PC-3 (cell line): ENCODE measurements around a stretch of chr9.

GRCh38 chr9:129271142-129271445 is 93.0 kb upstream of the IER5L start:
- RAMPAGE, long total RNA = no peak

GRCh38 chr9:129339157-129339672 is 161.2 kb upstream of the IER5L start:
- RAMPAGE, long total RNA = no peak

DNA sequence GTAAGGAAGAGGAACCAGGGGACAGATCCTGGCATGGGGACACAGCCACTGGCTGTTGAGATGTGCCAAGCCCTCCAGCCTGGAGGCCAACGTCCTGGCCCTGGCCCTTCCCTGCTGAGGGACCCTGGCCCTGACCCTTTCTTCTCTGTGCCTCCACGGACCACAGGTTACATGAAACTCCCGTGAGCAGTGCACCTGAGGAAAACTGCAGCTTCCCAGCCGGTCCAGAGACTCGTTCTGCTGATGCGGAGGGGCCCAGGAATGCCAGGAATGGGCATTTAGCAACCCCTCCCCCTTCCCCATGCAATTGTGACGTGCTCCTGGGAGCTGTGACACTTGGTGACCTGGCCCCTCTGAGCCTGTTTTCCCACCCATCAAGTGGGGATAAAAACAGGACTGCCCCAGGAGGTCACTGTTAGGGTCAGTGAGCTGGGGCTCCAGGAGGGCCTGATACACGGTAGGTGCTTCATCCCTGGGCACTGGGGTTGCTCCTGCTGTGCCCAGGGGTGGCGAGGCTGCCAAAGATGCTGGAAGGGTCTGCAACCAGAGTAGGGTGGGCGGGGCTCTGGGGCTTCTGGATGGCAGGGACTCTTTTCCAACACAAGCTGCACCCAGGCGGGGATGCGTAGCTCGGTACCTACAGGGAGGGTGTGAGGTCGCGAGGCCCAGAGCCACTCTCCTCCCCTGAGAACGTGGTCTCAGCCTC is 151.5 kb downstream of the C9orf50 start:
- RAMPAGE, long total RNA = no peak

DNA sequence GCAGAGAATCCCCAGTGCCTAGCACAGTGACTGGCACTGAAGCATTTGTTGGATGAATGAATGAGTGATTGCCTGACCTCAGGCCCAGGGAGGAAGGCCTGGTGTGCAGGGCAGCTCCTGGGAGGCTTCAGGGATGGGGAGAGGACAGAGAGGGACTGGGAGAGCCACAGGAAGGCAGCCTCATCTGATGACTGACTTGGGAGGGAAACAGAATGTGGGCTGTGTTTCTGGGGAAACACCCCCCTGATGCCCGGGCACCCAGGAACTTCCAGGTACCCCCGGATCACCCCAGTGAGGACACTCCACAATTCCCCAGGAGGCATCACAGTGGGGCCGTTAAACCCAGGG is 133.6 kb downstream of the C9orf50 start:
- RAMPAGE, long total RNA = no peak

DNA sequence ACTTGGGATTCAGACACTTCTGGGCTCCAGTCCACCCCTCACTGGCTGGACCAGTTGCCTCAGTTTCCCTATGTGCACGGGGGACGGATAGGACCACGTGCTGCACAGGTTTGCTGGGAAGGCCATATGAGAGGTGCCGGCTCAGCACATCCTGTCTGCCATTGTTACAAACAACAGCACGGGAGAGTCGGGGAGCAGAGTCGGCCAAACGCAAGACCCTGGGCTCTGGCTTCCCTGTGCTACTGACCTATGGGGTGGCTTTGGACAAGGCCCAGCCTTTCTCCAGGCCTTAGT is 133.3 kb downstream of the C9orf50 start:
- RAMPAGE, long total RNA = no peak

GRCh38 chr9:129494209-129494862 is 126.6 kb downstream of the C9orf50 start:
- RAMPAGE, long total RNA = no peak

DNA sequence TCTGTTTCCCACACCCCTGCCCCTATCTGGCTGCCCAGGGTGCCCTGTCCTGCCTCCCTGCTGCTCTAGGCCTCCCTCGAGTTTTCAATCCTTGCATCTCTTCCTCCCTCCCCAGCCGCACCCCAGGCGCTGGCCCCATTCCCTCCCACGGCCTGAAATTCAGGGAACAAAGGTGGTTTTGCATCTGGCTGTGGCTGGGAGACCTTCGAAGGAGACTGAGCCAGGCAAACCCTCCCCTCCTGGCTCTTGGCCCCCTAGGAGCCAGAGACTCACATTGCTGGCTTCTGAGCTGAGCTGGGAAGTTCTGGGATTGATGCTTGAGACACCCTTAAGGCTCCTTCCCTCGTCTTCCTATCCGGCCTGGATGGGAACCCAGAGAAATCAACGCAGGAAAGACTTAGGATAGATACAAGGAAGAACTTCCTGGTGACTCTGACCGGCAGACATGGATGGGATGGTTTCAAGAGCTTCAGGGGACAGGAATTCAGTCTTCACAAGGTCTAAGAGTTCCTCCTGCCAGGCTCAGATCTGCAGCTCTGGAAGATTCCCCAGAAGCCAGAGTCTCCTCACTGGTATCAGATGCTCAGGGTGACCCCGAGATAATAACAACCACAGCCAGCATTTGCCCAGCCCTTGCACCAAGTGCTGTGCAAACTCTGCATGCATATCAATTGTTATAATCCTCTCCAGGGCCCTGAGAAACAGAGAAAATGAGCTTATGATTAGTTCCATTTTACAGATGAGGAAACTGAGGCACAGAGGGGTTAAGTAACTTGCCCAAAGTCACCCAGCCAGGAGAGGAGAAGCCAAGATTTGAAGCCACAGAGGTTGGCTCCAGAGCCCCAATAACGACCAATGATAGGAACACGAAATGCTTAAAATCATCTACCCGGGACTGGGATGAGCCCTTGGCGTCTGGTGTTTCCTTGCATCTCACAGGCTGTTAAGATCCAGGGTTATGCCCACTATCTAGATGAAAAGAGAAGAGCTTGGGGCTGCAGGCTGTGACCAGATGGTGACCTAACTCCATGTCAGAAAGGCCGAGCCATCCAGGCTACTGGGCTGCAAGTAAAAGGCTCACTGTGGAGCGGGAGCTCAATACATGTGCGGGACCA is 120.0 kb downstream of the C9orf50 start:
- RAMPAGE, long total RNA = no peak

- RAMPAGE, long total RNA = no peak
Measured at GRCh38 chr9:129507701-129508246, 113.1 kb downstream of the C9orf50 start.

- RAMPAGE, long total RNA = no peak
Measured at GRCh38 chr9:129549574-129550804, 70.9 kb downstream of the C9orf50 start.

DNA sequence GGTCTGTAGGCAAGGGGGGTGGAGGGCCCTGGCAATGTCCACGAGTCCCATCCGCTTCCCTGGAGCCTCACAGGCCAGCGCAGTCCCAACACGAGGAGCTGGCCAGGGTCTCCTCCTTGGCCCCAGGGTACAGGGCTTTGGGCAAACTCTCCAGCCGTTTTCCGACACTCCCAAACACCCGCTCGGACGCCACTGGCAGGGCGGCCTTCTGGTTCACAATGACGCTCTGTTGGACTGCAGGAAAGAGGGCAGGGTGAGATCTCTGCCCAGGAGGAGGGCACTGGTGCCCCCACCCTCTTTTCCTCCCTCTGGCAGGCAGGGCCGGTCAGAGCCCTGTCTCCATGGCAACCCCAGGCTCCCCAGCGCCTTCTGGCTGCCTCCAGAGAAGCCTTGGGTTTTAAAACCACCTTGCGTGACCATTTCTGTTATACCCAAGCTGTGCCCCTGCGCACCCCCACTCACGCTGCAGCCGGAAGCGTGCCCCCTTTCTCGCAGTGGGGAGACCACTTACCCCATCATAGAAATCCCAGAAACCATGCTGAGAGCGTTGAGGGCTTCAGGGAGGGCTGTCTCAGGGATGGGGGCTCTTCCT is 7.4 kb downstream of the C9orf50 start:
- RAMPAGE, long total RNA = no peak

GRCh38 chr9:129635098-129635498 is 6.9 kb downstream of the ASB6 start:
- RAMPAGE, long total RNA = no peak

- RAMPAGE, long total RNA = no peak
Measured at GRCh38 chr9:129726582-129727169, 26.2 kb downstream of the PTGES start.

DNA sequence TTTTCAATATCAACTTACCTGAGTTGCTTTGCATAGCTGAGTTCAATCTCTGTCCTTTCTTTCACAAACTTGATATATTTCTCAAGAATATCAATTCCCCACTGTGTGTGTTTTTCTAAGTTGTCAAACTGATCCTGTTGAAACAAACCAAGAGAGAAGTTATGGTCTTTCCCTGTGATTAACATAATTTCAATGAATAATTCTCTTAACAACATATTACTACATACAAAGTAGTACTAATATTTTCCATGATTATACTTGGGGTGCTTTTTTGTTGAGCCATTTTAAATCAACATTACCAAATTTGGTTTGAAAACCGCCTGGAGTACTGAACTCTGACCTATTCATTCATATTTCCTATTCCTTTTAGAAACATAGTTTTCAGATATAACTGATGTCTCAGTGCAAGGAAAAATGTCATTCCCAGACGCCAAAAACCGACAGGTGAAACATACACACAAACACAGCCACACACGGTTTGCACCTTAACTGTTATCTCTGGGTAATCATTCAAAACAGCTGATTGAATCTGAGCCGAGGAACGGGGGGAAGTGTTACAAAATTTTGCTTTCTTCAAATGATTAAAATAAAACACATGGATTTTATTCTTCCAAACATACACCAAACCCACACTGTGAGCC is 48.0 kb downstream of the FNBP1 start:
- RAMPAGE, long total RNA = no peak

DNA sequence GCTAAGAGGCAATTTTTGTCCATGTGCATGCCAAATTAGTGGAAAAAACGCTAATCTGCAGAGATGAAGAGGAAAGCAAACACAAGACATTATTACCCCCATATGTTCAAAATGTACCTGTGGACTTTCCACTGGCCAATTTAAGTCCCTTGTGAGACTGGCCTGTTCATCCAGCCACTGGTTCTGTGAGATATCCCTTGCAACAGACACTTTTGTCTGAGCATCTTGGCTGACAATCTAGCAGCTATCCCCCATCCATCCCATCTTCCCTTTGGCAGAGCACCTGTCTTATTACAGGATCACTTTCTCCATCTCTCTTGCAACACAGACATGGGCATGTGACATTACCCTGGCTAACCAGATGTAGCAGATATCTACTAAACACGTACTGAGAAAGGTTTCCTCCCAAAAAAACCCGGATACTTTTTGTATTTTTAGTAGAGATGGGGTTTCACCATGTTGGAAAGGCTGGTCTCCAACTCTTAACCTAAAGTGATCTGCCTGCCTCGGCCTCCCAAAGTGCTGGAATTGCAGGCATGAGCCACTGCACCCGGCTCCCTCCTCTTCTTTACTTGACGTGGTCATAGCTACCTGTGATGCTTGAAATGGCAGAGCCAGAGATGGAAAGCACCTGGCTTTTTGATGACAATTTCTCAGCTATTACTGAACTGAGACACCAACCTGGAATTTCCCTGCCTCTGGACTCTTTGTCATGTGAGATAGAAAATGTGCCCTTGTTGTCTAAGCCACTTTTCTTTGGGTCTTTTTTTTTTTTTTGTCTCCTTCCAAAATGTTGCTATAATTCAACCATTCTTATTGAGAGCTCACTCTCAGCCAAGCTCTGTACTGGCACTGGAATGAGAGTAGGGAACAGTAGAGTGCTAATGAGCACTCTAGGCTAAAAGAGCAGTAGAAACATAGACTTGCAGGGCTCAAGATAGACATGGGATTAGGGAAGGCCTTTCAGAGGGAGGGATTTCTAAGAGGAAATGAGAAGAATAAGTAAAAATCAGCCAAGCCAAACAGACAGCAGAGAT is 32.7 kb downstream of the FNBP1 start:
- RAMPAGE, long total RNA = no peak

GRCh38 chr9:130043930-130044246 is 899 bp upstream of the FNBP1 start:
- RAMPAGE, long total RNA = no peak

- RAMPAGE, long total RNA = no peak
Measured at GRCh38 chr9:130174824-130175439, 2.7 kb downstream of the NCS1 start.

- RAMPAGE, long total RNA = no peak
Measured at GRCh38 chr9:130242520-130243510, 22.7 kb upstream of the HMCN2 start.

DNA sequence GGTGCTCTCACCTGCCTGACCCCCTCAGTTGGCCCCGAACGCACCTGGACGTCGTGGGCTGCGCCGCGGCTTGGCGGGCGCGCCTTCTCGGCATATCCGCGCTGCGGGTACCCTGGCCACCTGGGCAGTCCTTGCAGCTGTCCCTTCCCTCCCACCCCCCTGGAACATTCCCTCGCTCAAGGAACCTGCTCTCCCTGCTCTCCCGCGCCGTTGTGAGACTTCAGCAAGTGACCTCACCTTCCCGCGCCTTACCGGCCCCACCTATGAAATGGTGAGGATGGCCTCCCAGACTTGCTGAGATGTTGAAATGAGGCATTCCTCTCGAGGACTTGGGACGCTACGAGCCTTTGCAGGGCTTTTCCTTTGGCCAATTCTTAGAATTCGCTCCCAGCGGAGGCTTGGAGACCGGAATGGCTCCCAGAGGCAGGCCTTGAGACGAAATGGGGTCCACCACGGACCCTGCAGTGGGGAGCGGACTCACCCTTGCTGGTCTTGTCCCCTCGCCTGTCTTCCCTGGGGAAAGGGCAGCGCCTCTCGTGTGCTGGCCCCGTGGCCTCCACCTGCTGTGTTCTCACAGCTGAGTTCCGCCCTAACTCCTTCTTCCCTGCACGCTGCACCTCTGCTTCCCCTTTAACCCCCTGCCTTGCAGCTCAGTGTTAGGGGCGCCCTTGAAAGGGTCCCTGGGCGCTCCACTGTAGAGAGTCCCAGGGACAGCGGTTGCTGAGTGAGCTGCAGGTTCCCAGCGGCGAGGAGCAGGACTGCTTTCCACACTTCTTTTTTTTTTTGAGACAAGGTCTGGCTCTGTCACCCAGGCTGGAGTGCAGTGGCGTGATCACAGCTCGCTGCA is 842 bp downstream of the HMCN2 start:
- RAMPAGE, long total RNA = no peak

DNA sequence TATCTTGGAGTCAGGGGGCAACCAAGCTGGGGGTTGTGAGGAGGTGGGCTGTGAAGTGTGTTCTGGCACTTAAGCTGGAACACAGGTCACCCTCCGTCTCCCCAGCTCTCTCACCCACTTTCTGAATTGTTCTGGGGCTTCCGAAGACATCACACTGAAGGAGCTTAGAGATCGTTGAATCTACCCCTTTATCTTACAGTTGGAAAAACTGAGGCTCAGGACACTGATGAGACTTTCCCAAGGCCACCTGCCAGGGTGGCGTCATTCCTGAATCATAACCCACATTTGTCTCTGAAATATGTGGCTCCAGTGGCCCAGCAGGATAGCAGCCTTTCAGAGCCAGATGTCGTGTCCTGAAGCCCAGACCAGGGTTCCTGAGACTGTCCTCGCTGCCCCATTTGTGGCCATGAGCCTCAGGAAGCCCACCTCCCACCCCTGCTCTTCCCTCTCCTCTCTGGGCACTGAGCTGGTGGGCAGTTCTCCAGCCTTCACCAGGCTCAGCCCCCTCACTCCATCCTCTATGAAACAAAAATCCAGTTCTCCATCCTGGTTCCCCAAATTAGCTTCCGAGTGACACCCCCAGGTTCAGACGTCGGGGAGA is 2.3 kb downstream of the HMCN2 start:
- RAMPAGE, long total RNA = no peak

DNA sequence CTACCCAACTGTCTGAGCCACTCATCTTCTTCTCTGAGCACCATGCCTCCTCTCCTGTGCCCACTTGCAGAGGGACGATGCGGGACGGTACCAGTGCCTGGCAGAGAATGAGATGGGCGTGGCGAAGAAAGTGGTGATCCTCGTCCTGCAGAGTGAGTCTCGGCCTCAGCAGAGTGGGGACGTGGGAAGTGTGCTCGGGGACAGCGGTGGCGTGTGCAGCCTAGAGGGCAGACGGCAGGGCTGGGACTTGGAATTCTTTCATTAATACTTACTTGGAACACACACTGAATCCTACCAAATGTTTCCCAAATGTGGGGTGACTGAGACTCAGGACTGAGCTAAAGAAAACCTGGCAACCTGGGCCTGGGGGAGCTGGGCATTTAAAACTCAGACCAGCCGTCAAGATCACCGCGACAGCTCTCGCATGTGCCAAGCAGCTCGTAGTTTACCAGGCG is 34.2 kb upstream of the ASS1 start:
- RAMPAGE, long total RNA = no peak